Mesenchymal stem cell of adipose (primary cell): ENCODE data around the genes SLC12A8 and SNX4.

DNA sequence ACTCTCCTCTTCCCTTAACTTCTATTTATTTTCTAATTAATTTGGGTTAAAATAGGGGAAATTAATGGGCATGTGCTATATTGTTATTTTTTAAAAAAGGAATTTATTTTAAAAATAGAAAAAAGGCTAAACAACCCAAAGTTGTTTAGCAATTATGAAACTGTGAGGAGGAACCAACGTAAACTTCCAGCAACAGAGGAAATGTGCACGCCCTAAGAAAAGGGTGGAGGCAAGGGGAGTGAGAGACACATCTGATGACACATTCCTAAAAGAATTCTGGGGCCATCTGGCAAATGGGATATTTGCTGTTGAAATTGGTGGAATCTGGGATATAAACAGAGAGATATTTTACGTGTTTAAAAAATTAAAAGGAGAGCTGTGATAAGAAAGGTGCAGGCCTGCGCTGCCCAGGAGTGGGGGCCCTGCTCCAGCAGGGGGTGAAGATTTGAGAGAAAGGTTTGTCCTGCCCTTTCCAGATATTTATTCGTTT, 50.8 kb upstream of the MUC13 start:
- CAGE, long polyA plus RNA, result no peak

DNA sequence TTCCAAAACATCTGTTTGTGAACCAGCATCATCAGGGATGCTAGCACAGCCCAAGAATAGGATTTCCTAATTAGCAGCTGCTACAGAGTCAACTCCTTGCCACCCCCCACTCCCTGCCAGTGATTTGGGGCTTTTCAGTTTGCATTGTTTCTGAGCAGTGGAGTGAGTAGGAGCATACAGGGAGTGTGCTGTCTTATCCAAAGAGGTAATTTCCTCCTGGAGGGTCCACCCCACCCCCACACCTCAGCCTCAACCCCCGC, 16.6 kb downstream of the HEG1 start:
- CAGE, long polyA plus RNA, result no peak

DNA sequence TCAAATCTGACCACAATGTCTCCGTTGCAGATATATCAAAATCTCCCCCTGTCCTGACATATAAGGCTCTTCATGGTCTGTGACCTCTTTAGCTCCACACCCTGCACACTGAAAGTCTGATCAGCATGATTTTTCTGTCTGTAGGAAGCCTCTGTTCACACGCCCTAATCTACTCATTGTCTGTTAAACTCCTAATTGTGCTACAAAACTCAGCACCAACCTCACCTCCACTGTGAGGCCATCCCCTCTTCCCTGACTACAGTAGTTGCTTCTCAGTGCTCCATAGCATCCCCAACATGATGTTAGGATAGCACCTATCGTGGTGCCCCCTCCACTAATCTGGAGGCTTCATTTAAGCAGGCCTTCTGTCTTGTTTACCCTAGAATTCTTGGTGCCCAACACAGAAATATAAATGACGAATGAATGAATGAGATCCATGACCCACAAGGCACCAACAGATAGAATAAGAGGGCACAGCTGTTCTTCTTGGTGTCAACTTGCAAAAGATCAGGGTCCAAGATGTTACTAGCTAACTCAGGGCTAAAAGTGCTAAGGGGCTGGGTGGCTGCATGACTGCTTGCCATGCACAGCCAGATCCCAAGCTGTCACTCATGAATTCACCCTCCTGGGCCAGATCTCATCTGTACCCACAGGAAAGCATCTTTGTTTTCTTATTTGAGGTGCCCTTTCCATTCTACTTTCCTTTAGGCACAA, 55.2 kb upstream of the HEG1 start:
- CAGE, long polyA plus RNA, result no peak

GRCh38 chr3:125116662-125117219, 60.9 kb upstream of the HEG1 start:
- CAGE, long polyA plus RNA, result no peak

DNA sequence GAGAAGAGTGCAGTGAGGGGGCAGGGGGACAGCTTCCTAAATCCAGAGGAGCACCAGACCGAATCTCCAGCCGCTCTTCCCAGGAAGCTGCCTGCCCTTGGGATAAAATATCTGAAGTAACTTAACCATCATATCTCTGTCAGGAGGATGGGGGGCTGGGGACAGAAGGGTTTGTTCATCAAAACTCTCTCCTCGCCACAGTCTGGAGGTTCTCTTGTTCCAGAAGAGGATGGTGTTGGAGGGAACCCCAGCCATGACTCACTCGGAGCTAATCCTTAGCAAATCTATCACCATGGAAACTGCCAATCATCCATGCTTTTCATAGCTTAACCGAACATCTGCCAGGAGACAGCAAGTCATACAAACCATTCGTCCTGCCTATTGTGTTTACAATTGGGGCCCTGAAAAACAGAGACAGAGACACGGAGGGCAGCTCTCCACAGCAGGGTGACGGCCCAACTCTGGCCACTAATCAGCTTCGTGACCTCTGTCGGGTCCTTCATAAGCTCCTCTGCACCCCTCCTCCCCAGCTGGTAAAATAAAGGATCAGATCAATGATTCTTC, 73.7 kb upstream of the HEG1 start:
- CAGE, long polyA plus RNA, result no peak

GRCh38 chr3:125141413-125142186, 70.9 kb downstream of the SLC12A8 start:
- CAGE, long polyA plus RNA, result no peak

DNA sequence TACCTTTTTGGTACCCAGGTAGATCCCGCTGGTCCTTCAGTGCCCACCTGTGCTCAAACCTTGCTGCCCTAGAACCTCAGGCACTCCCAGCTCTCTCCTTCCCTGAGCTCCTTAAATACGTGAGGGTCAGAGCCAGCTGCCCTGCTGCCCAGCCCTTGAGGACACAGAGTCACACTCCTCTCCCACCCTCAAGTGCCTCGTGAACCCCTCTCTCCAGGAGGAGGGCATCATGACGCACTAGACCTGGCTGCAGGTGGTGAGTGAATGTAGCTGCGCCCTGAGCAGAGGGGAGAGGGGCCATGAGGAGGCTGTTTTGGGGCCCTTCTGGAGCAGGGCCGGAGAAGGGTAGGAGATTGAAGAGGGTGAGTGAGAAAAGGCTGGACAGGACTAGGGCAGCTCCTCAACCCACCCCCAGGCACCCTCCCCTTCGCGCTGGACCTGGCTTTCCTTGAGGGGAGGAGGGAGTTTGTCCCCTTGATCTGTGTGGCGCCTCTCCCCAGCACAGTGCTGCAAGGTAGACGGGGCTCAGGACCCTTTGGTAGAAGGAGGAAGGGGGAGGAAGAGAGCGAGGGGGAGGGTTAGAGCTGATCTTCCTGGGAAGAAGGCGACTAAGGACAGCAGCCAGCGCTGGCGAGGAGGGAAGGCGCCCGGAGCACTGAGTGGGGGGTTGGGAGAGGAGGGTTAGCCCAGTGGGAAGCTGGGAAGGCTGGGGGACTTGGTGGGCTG, 837 bp downstream of the SLC12A8 start:
- CAGE, long polyA plus RNA, result no peak

- CAGE, long polyA plus RNA, result no peak
Observed at GRCh38 chr3:125212274-125212892, at the start of gene SLC12A8. Gene SLC12A8, minus strand, starts transcription at chr3:125212748.

- CAGE, long polyA plus RNA, result no peak
Observed at GRCh38 chr3:125244955-125245497, 32.5 kb upstream of the SLC12A8 start.

GRCh38 chr3:125303201-125303567, 71.9 kb downstream of the ZNF148 start:
- CAGE, long polyA plus RNA, result no peak

DNA sequence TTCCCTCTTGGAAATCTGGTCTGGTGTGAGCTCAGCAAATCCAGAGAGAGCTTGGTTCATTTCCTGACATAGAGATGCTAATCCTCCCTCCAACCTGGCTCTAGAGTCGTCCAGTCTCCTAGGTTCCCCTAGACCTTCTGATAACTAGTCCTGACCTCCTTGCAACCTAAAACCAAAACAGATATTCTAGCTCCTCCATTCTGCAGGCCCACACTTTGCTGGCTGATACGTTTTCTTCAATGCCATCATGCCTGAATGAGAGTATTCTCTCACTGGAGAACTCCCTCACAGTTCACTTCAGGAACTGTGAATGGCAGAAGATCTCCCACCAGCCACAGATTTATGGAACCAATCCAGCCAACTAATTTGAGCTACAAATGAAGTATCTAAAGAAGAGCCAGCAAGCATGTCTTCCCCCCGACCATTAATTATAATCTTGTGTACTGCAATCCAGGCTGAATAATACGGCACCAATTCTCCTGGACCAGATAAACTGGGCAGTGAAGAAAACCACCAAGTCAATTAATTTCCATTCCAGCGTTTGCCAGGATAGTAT, 1.6 kb downstream of the ZNF148 start:
- CAGE, long polyA plus RNA, result no peak

DNA sequence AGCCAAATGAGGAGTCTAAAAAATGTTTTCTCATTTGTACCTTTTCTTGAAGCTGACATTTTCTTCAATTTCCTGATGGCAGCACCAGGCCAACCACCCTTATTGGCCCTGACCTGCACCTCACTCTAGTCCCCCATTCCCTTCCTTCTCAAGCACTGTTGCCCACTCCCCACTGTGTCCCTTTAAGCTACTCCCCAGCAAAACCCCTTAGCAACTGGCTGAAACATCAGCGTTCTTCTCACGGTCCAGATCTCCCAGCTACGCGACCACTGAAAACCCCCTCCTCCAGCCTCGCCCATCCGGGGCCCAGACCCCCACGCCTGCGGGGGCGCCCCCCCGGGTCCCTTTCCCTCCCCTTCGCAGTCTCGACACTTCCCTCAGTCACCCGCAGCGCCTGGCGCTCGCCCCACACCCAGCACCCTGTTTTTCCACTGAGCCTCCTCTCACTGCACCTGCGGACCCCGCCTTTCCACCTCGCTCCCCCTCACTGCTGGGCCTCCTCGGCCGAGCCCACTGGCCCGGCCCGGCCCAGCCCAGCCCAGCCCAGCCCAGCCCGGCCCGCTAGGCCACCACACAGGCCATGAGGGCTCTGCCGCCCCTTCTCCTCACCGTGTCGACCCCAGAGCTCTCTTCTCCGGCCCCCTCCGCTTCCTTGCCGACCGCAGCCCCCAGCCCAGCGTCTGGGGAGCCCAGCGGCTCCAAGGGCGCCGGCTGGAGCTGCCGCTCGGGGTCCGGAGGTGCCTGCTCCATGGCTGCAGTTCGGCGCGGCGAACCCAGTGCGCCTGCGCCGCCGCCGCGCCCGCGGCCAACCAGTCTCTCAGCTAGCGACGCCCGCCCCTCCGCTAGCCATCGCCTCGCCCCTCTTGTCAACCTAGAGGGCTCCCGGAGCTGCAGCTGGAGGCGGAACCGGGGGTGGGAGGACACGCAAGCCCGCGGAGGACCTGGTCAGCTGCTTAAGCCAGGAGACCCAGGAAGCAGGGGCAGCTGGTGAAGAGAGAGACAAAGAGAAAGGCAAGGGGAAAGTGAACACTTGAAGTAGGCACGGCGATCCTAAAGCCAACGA, at the start of gene SNX4:
TSS of gene SNX4 (minus strand) at position 780 of the 1,063 bp plus-strand sequence.
- CAGE, long polyA plus RNA, result no peak

- CAGE, long polyA plus RNA, result no peak
Observed at GRCh38 chr3:125822207-125822806, 146.7 kb upstream of the ROPN1B start.

GRCh38 chr3:125837620-125838335, 131.2 kb upstream of the ROPN1B start:
- CAGE, long polyA plus RNA, result no peak

DNA sequence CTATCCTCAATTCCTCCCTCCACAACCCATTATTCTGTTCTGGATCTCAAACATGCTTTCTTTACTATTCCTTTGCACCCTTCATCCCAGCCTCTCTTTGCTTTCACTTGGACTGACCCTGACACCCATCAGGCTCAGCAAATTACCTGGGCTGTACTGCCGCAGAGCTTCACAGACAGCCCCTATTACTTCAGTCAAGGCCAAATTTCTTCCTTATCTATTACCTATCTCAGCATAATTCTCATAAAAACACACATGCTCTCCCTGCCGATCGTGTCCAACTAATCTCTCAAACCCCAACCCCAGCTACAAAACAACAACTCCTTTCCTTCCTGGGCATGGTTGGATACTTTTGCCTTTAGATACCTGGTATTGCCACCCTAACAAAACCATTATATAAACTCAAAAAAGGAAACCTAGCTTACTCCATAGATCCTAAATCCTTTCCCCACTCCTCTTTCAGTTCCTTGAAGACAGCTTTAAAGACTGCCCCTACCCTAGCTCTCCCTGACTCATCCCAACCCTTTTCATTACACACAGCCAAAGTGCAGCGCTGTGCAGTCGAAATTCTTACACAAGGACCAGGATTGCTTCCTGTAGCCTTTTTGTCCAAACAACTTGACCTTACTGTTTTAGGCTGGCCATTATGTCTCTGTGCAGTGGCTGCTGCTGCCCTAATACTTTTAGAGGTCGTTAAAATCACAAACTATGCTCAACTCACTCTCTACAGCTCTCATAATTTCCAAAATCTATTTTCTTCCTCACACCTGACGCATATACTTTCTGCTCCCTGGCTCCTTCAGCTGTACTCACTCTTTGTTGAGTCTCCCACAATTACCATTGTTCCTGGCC, 102.0 kb upstream of the ROPN1B start:
- CAGE, long polyA plus RNA, result no peak

DNA sequence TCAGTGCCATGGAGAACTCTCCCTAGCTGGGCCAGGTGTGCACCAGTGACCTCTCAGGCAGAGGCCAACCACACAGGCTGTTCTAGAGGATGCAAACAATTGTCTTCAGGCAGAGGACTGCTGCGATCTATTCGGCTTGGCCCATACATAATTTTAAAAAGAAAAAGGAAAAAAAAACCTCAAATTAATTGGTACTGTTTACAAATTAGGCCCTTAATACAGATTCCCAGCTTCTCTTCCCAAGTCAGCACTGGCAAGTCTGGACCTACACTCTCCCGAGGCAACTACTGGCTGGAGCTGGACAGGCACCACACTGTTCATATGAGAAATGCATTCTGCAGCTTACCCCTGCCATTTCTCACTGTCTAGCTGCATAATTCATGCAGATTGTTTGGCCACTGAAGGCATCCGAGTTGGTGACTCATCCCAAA, 45.1 kb downstream of the ROPN1B start:
- CAGE, long polyA plus RNA, result no peak

DNA sequence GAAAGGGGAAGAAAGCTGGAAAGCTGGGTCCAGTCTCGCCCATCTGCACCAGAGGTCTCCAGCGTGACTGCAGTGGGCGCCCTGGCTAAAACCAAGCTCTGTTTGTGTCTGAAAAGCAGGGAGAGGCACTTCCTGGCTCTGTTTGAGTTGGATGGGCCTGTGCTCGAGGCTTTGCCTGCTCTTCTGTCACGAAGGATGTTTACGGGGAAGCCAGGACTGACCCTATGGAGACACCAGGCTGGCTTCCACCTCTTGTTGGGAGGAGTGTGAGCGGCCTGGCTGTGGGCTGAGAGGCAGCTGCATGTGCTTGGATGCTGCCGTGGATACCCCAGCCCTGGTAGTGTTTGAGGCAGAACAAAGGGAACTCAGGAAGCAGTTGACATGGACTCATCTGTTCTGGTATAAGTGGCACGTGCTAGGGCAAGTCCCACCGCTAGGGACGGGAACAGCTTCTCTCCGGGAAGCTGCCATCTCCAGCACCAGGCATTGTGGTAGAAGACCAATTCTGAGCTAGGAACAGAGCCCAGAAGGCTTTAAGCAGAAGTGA, 17.6 kb upstream of the SLC41A3 start:
- CAGE, long polyA plus RNA, result no peak

GRCh38 chr3:126181309-126181689, 913 bp upstream of the ALDH1L1 start:
- CAGE, long polyA plus RNA, result no peak

GRCh38 chr3:126186715-126187106, 6.3 kb upstream of the ALDH1L1 start:
- CAGE, long polyA plus RNA, result no peak

GRCh38 chr3:126293606-126294372, 63.4 kb downstream of the KLF15 start:
- CAGE, long polyA plus RNA, result no peak